Heart left ventricle (tissue), 7 donors: ENCODE data around the genes RAB13 and UBE2Q1.

GRCh38 chr1:153775881-153775974 is 521 bp downstream of the SLC27A3 start:
- PRO-cap, 6 experiments = no peak in any of the 6 experiments
- RAMPAGE, long total RNA, 2 experiments = no peak in any of the 2 experiments
- RRBS = no CpG with 5 or more reads among the region's 13 CpGs

- PRO-cap, 6 experiments = no peak in any of the 6 experiments
- RAMPAGE, long total RNA, 2 experiments = no peak in any of the 2 experiments
- RRBS = no CpG with 5 or more reads among the region's 1 CpG
These were observed 69.1 kb downstream of the GATAD2B start for GRCh38 chr1:153853554-153854097.

DNA sequence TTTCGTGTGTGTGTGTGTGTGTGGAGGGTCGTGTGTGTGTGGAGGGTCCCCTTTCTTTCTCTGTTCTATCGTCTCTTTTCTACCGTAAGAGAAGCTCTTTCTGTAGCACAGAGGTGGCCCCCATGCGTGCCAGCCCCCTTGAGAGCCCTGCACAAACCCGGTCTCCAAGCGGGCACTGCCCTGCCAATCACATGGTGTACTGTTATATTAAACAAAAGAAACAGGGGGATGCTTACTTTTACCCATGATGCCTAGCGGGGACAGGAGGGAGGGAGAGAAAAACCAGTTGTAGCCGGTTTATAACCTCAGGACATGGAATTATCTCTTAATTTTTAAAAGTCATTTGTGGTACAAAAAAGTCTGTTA is 41.0 kb downstream of the GATAD2B start:
- PRO-cap, 6 experiments = no peak in any of the 6 experiments
- RAMPAGE, long total RNA, 2 experiments = no peak in any of the 2 experiments
- RRBS = 0% methylated on average over 2 of the region's 9 CpGs

- PRO-cap, 6 experiments = no peak in any of the 6 experiments
- RAMPAGE, long total RNA, 2 experiments = no peak in any of the 2 experiments
- RRBS = 34% methylated on average over 3 of the region's 11 CpGs
These were observed 6.1 kb upstream of the GATAD2B start for GRCh38 chr1:153928540-153929578.

- PRO-cap, 6 experiments = no peak in any of the 6 experiments
- RAMPAGE, long total RNA, 2 experiments = no peak in any of the 2 experiments
- RRBS = no CpG with 5 or more reads among the region's 6 CpGs
These were observed 2.1 kb downstream of the DENND4B start for GRCh38 chr1:153944315-153944956.

DNA sequence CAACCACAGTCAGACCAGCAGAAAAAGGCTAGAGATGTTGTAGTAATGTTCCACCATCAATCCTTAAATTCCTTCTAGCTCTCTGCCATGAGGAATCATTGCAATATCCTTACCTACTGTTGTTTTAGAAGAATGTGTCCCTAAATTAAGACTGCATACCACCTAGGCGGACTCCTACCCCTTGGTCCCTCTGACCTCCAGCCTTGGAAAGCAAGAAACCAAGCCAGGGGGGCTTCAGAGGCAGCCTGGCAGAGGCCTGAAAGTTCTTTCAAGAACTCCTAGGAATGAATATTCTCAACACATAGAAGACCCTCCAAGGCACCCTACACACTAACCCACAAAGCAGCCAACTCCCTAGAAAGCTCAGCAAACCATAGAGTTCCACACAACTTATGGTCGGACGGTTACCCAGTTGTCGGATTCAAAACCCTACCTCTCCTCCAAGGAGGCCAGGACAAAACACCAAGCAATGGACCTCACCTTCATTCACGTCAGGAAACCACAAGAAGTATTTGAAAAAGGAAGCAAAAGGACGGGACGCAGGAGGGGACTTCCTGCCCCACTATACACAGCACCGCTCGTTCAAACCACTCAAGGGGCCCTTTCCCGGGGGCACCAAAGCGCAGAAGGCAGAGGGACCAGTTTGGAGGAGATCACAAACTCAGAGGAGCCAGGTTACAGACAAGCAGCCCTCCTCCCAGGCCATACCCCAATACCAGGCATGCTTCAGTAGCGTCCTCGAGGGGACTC is 953 bp downstream of the CRTC2 start:
- PRO-cap, 6 experiments = no peak in any of the 6 experiments
- RAMPAGE, long total RNA, 2 experiments = no peak in any of the 2 experiments
- RRBS = no CpG with 5 or more reads among the region's 13 CpGs

- PRO-cap, 6 experiments = no peak in any of the 6 experiments
- RAMPAGE, long total RNA, 2 experiments = no peak in any of the 2 experiments
- RRBS = no CpG with 5 or more reads among the region's 7 CpGs
These were observed 4.3 kb downstream of the RAB13 start for GRCh38 chr1:153981585-153982433.

- PRO-cap, 6 experiments = peak in 6 of 6 experiments; most common plus-strand start chr1:153986456 (in 4); most common minus-strand start chr1:153986346 (in 4)
- RAMPAGE, long total RNA, 2 experiments = start-site peak on the minus strand in 2 of 2 experiments, at chr1:153986234-153986361 at its widest, 555 to 1,231 reads per replicate
- RRBS = 6% methylated on average over 8 of the region's 31 CpGs
These were observed at the start of gene RAB13 for GRCh38 chr1:153985894-153986643. Gene RAB13 (minus strand): TSS chr1:153986339.

GRCh38 chr1:154193808-154194186 is 1.9 kb upstream of the TPM3 start:
- PRO-cap, 6 experiments = peak in 1 of 6 experiments; most common minus-strand start chr1:154193884 (in 1)
- RAMPAGE, long total RNA, 2 experiments = no peak in any of the 2 experiments
- RRBS = no CpG with 5 or more reads among the region's 8 CpGs

DNA sequence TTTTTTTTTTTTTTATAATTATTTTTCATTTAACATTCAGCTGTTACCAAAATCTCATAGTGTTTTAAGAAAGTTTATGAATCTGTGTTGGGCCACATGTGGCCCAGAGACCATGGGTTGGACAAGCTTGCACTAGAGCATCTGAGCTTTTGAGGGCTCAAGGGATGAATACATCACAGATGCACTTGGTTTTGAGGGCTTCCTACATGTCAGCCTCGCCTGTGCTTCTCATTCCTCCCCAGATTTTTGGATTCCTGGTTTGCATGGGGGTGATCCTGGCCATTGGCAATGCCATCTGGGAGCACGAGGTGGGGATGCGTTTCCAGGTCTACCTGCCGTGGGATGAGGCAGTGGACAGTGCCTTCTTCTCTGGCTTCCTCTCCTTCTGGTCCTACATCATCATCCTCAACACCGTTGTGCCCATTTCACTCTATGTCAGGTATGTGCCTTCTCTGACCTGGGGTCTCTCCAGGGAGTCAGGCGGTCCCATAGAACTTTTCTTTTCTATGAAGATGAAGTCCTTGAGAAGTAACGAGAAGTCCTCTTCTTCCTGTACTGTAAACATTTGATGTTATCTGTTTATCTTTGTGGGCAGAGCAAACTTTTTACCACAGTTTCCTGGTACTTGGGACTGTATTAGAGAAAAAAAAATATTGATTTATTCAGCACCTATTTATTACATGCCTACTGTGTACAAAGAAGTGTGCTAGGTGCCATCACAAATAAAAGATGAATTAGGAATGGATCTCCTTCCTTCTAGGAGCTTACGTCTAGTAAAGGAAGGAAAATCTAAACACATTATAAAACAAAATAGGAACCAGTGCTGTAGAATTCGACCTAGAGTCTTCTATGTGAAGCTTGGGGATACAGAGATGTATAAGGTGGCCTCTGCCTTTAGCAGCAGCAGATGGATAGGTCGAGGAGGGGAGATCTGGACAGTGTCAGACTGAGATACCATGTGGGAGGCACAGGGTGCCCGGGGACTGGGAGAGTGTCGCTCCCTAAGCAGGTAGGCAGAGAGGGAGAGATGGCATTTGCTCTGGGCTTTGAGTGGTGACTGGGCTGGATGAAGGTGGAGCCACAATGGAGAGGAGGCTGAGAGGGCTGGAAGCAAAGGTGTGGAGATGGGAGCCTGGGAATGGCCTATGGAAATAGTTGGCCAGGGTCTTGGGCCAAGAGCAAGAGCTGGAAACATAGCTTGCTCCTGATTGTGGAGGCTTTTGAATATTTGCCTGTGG is 12.2 kb downstream of the ATP8B2 start:
- PRO-cap, 6 experiments = no peak in any of the 6 experiments
- RAMPAGE, long total RNA, 2 experiments = no peak in any of the 2 experiments
- RRBS = no CpG with 5 or more reads among the region's 12 CpGs

- PRO-cap, 6 experiments = no peak in any of the 6 experiments
- RAMPAGE, long total RNA, 2 experiments = no peak in any of the 2 experiments
- RRBS = no CpG with 5 or more reads among the region's 1 CpG
These were observed 28.2 kb downstream of the ATP8B2 start for GRCh38 chr1:154353494-154353972.

- PRO-cap, 6 experiments = no peak in any of the 6 experiments
- RAMPAGE, long total RNA, 2 experiments = no peak in any of the 2 experiments
- RRBS = no CpG with 5 or more reads among the region's 17 CpGs
These were observed 5.4 kb downstream of the UBE2Q1 start for GRCh38 chr1:154552769-154553758.

DNA sequence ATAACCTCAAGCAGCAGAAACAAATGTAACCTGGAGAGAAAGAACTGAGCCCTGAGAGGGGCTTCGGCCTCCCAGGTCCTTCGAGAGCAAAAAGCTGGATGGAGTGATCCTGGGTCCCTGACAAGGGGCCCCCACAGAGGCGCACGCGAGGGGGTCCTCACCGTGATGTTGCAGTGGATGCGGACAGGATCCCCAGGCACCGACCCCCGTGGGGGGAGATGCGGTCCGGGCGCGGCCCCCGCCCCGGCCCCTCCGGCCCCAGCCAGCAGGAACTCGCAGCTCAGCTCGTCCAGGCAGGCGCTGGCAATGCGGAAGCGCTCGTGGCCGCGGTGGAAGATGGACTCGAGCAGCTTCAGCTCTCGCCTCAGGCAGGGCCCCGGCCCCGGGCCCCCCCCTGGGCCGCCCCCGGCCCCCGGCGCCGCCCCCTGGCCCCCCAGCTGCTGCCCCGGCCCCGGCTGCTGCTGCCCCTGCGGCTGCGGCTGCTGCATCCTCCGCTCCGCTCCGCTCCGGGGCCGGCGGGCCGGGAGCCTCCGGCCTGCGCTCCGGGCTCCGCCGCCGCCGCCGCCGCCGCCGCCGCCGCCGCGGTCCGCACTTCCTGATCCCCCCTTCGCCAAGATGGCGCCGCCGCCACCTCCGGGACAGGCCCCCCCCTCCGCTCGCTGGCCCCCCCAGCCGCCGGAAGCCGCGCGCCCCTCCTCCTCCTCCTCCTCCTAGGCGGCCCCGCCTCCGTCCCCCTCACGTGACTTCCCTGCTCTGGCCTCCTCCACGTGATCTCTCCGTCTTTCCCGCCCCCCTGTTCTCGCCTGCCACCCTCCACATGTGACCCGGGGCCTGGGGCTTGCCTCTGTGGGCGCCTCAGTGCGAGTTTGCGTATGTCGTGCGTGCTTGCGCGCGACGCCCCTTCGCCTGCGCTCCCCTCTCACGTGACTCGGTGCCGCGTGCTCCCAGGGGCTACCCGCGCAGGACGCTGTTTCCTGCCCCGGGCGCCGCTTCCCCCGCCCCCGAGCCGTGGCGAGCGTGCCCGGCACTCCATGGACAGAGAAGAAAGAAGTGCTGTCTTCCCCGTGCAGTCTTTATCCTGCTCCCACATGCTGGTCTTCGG is at the start of gene UBE2Q1:
UBE2Q1 (minus strand) TSS at position 597 of the 1,102 bp plus-strand sequence.
- PRO-cap, 6 experiments = peak in 6 of 6 experiments; most common plus-strand start position 926 of the sequence (in 6); most common minus-strand start position 612 of the sequence (in 5)
- RAMPAGE, long total RNA, 2 experiments = no peak in any of the 2 experiments
- RRBS = 2% methylated on average over 25 of the region's 110 CpGs

- PRO-cap, 6 experiments = no peak in any of the 6 experiments
- RAMPAGE, long total RNA, 2 experiments = no peak in any of the 2 experiments
- RRBS = 0% methylated on average over 2 of the region's 15 CpGs
These were observed 5.9 kb downstream of the ADAR start for GRCh38 chr1:154601767-154602799.

DNA sequence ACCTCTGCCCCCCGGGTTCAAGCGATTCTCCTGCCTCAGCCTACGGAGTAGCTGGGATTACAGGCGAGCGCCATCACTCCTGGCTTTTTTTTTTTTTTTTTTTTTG is 276 bp upstream of the ADAR start:
- PRO-cap, 6 experiments = no peak in any of the 6 experiments
- RAMPAGE, long total RNA, 2 experiments = no peak in any of the 2 experiments
- RRBS = no CpG with 5 or more reads among the region's 5 CpGs

DNA sequence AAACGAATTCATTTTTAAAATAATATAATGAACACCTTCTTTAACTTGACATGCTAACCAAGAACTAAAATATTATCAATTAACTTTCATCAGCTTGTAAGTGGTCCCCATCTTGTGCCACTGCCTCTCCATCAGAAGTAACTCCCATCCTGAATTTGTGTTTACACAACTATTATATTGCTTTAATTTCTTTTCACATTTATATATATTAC is 20.2 kb upstream of the ADAR start:
- PRO-cap, 6 experiments = no peak in any of the 6 experiments
- RAMPAGE, long total RNA, 2 experiments = no peak in any of the 2 experiments
- RRBS = no CpG with 5 or more reads among the region's 1 CpG

- PRO-cap, 6 experiments = no peak in any of the 6 experiments
- RAMPAGE, long total RNA, 2 experiments = no peak in any of the 2 experiments
- RRBS = no CpG with 5 or more reads among the region's 4 CpGs
These were observed 88.6 kb upstream of the ADAR start for GRCh38 chr1:154696608-154696919.

DNA sequence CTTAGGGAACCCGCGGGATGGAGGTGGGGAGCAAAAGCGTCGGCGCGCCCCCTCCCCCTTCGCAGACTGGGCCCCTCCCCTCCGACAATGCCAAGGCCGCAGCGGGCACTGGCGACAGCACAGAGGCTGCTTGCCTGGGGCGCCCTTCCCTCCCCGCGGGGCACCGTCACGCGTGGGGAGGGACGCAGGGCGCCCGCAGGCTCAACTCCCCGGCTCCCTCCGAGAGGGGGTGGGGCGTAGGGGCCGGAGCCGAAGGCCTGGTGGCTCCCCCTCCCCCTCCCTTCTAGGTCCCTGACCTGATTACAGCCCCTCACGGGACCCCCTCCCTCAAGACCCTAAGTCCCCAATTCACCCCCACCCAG is 990 bp upstream of the ZBTB7B start:
- PRO-cap, 6 experiments = peak in 6 of 6 experiments; most common plus-strand start position 120 of the sequence (in 6); most common minus-strand start position 110 of the sequence (in 3)
- RAMPAGE, long total RNA, 2 experiments = no peak in any of the 2 experiments
- RRBS = no CpG with 5 or more reads among the region's 26 CpGs

DNA sequence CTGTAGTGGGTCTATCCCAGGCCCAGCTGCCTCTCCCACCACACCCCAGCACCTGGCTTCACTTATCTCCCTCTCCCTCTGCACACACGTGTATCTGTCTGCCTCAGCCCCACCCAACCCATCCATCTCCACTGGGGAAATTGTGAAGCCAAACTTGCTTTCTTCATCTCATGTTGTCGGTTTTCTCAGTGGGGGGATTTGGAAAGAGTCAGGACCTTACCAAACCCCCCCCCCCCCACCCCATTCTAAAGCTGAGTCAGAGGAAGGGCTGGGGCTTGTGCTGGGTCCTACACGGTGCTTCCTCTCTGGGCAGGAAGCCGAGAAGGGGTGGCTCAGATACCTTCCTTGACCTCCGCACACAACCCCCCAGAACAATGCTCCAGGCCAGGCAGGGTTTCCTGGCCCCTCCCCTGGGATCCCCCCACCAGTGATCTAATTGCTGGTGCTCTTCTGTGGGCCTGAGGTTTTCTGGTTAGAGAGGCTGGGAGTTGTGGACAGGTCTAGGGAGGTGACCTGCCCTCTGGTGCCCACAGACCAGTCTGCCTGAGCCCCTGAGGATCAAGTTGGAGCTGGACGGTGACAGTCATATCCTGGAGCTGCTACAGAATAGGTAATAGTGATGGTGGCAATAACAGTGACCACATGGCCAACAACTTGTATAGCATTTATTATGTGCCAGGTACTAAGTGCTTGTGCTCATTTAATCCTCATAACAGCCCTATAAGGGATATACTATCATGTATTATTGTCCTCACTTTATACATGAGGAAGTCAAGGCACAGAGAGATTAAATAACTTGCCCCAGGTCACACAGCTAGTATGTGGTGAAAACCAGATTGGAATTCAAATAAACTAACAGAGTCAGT is 2.0 kb downstream of the ADAM15 start:
- PRO-cap, 6 experiments = peak in 5 of 6 experiments; most common plus-strand start position 475 of the sequence (in 4); most common minus-strand start position 190 of the sequence (in 4)
- RAMPAGE, long total RNA, 2 experiments = no peak in any of the 2 experiments
- RRBS = no CpG with 5 or more reads among the region's 6 CpGs

GRCh38 chr1:155091260-155091992 is 12.8 kb downstream of the EFNA3 start:
- PRO-cap, 6 experiments = no peak in any of the 6 experiments
- RAMPAGE, long total RNA, 2 experiments = no peak in any of the 2 experiments
- RRBS = 4% methylated on average over 6 of the region's 26 CpGs